Camera-type eye (tissue), 1 donor: Measurements from ENCODE around the genes AAR2 and TGIF2.

GRCh38 chr20:36236234-36237408 lies at the start of gene AAR2:
Gene AAR2 (plus strand): TSS chr20:36236478.
- RAMPAGE, long total RNA, result no peak

DNA sequence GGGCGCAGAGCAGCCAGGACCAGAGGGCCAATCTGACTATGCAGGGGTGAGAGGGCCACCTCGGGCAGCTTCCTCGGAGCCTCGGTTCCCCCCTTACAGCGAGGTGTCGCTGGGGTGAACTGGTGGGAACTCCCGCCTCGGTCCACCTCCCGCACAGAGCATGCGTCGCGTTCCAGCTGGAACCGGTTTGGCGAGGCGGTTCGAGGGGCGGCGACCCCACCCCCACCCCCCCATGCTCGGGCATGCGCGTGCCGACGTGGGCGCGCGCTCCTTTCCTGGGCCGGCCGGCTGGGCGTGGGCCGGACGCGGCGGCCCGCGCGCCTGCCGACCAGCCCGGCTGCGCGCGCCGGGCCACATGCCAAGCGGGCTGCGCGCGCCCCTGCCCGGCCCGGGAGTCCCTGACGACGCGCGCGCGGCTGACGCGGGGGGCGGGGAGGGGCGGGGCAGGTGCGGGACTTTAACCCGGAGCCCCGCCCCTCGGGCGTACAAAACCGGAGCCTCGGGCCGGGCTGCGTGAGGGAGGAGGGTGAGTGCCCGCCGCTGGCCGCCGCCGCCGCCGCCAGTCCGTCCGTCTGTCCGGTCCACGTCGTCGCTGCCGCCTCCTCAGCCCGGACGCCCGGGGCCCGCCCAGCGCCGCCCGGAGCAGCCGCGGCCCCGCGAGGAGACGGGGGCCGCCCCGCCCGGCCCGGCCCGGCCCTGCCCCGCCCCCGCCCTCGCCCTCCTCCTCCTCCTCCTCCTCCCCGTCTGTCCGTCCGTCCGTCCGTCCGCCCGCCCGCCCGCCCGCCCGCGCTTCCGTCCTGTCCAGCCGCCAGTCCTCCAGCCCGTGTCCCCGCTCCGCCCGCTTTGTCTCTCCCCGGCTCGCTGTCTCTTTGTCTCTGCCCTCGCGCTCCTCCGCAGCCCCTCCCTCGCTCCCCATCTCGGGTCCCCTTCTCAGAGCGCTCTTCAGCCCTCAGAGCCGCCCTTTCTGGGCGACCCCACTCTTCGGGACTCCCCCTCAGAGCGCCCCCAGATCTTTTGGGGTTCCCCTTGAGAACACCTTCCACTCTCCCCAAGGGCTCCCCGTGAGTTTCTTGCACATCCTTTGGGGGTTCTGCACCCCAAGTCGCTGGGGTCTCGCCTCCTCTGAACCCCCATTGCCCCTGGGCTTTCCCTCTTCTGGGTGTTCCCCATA lies 79.9 kb upstream of the MYL9 start:
- RAMPAGE, long total RNA, result no peak

DNA sequence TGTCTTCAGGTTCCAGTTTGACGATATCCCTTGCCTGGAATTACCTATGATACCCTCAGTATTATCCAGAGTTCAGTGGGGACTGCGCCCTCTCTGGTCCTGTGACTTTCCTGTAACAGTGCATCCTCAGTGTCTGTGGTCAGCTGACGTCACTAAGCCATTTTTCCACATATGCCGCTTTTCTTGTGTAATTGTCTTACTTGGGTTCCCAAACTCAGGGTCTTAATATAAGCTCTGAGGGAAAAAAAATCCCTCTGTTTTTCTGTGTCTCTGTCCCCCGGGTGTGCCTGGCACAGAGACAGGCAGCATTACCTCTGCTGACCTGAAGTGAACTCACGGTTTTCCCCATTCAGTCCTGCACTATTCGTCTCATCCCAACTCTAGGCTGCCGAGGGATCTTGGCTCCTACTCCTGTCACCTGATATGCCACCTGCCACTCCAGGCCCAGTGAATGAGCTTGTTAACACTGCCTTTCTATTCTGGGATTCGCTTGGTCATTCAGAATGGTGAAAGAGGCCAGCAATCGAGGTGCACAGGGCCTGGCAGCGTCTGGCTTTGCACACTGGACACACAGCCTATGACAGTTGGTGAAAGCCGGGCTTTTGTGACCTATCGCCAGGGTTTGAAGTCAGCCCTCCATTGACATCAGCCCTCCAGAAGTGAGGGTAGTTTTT lies 59.4 kb upstream of the MYL9 start:
- RAMPAGE, long total RNA, result no peak

GRCh38 chr20:36498468-36499856 lies 42.4 kb upstream of the MYL9 start:
- RAMPAGE, long total RNA, result no peak

DNA sequence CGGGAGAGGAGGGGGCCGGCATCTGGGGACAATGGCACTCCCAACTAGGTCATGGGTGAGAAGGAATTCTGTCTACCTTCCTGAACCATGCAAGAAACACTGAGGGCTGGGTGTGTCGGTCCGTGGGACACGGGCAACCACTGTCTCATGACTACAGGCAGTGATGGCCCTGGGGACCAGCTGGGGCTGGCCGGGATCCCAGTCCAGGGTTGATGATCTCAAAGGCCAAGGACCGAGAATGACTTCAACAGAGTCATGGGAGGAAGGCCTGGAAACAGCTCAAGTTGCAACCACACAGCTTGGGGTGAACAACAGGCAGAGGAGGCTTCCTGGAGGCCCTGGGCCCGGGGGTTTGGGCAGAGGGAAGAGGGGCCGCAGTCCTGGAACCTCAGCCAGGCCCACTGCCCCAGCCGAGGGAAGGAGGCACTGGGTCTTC lies 1.8 kb downstream of the MYL9 start:
- RAMPAGE, long total RNA, result no peak

GRCh38 chr20:36573139-36573960 lies at the start of gene TGIF2:
Gene TGIF2 (plus strand): TSS chr20:36573597.
- RAMPAGE, long total RNA, result start-site peak on the plus strand at chr20:36573450-36573493, 11 reads; start-site peak on the plus strand at chr20:36573556-36573616, 13 reads

- RAMPAGE, long total RNA, result no peak
Measured at GRCh38 chr20:36651652-36652273, 5.8 kb upstream of the SLA2 start.

DNA sequence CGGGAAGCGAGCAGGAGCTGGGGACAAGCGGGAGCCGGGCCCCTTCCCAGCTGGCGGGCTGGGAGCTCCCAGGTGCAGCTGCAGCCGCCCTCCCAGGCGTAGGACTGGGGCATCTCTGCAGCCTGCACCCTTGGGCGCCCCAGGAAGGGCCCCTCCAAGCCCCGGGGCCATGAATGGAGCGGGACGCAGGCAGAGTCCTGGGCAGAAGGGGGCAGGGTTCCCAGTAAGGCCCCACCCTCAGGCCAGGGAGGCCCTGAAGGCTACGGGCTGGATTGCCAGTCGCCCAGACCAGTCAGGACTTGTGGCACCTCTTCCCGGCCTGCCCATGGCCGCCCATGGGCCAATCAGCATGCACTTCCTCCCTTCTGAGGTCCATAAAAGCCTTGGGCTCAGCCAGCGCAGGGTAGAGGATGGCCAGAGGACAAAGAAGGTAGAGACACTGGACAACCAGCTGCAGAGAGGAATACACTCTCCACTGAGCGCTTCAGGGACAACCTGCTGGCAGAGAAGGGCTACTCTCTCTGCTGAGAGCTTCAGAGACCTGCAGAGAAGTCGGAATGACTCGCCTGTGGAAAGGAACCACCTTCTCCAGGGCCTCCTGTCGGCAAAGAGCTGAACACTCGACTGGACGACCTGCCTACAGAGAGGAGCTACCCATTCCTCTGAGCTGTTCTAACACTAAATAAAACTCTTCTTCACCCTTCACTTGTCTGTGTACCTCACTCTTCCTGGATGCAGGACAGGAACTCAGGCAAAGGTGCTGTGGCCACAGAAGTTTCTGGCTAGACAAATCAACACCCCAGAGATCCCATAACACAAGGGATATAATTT lies 31.3 kb upstream of the SLA2 start:
- RAMPAGE, long total RNA, result no peak

GRCh38 chr20:36813831-36814204 lies 40.3 kb upstream of the DSN1 start:
- RAMPAGE, long total RNA, result no peak

DNA sequence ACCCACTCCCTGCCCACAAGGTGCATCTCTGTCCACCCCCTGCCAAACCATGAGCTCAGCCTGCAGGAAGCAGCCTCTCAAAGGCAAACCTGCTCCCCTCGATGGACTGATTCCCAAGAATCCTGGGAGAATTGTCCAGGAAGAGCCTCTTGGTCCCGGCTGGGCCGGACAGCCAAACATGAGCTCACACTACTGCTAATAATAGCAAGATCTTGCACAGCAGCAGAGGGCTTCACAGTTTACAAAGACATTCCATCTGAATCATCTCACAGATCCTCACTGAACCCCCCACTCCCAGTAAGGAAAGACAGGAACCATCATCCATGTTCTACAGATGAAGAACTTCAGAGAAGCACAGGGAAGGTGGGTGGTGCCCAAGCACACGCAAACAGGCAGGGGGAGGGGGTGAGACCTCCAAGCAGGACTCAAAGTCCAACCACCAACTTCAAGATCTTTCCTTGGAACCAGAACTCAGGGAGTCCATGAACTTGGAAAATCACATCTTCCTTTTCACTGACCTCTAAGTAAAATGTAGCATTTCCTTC lies 15.0 kb downstream of the SOGA1 start:
- RAMPAGE, long total RNA, result no peak

DNA sequence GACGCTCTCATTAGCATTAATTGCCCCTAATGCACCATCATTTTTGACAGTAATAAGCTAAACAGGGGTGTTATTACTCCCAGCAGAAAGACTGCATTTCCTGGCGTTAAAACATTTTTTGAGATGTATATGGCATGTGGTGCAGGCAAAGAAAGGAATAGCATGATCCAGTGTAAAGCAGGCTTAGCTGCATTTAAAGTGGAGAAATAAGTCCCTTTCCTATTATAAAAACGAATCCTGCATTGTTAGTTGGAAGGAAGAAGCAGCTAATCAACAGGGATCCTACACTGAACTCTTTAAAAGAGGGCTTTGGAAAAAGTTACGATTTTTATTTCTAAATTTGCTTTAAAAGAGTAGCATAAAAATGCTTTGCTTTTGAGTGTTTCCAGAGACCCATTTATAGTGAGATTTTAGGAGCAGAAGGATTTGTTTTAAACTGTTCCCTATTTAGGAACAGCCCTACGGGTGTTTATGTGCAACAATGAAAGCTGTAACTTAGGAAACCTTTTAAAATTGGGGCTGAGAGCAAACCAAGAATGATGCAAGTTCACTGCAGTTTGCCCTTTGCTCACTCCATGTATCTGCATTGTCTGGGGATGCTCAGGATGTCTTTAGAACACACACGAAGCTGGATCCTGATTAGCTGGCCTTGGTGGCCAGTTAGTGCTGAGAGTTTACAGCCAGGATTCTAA lies 41.0 kb downstream of the GHRH start:
- RAMPAGE, long total RNA, result no peak

GRCh38 chr20:37406173-37407113 lies 60.5 kb downstream of the SRC start:
- RAMPAGE, long total RNA, result no peak

GRCh38 chr20:38065543-38066500 lies 32.3 kb downstream of the RPRD1B start:
- RAMPAGE, long total RNA, result no peak

DNA sequence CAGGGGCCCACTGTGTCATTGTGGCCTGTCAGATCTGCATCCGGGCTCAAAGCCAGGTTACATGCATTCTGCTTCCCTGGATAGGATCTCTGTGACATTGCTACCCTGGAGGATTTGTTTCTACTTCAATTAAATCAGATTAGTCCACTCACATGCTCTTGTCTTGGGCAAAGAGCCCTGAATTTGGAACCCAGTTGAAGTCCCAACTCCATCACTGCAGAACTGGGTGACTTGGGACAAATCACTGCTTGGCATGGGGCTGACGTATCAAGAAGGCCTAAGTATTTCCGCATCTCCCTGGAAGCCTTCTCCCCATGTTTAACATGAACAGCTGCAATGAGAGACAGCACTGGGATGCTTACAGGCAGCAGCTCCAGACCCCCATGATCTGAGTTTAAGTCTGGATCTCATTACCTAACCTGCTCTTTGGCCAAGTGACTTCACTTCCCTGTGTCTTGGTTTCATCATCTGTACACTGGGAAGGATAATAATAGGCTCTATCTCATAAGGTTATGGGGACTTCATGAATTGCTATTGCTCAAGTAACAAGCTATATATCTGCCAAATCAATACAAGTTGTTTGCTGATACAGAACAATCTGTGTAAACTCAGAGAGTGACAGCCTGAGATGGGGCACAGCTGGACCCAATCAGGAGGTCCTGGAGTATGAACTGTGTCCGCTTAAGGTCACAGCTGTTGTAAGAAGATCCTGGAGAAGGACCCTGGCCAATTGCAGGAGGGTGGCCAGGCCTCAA lies 56.1 kb downstream of the TGM2 start:
- RAMPAGE, long total RNA, result no peak

- RAMPAGE, long total RNA, result no peak
Measured at GRCh38 chr20:38126943-38127914, 37.8 kb downstream of the TGM2 start.

DNA sequence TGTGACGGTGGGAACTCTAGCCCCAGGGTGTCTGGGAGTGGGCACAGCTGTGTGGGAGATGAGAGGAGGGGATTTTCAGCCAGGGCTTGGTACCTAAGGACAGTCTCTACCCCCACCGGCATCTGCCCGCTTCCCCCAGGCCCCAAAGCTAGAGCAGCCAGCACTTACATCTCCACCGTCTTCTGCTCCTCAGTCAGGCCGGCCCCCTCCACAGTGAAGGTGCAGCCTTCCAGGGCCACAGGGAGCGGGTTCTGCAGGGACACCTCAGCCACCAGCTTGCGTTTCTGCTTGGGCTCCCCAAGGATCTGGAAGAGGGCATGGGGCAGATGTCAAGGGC lies 34.2 kb downstream of the TGM2 start:
- RAMPAGE, long total RNA, result no peak

DNA sequence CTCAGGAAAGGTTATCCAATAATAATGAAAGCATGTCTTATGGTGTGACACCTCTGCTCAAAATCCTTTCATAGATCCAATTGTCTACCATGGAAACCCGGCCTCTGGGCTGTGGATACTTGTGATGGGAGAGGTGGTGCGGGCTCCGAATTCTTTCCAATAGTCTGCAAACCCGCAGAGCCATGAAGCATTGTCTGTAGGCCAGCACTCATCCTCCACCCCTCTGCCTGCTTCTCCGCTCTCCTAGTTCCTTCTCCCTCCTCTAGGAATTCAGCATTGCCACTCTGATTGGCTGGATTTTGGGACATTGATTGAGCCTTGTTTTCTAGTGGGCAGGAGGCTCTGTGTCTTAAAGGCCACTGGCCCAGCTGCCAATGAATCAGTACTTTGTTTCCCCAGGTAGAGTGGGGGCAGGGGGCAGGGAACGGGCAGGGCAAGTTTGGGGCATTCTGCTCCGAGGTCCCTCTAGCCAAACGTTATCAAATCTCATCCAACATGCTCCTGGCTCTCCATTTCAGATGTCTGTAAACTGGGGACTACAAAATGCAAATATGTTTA lies 10.6 kb upstream of the BPI start:
- RAMPAGE, long total RNA, result no peak

DNA sequence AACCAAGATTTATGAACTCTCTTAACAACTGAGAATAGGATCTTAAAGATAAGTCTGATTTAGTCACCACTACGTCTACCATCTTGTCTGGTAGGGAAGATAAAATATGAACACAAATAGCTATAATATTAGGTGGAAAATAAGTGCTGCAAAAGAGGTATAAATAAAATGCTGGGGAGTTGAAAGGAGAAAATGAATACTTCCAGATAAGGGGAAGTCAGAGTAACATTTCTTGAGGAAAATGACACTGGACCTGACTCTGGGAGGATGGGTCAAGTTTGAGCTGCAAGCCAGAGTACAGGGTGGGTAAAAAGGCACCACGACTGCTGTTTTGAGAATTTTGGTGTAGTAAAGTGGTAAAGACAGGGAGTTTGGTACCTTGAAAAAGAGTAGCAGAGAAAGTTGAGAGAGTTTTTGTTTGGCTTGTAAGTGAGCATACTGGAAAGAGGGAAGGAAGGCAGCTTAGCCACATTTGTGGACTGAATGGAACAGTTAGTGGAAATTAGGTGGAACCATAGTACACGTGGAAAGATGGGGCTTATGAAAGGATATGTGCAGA lies 39.3 kb upstream of the ADIG start:
- RAMPAGE, long total RNA, result no peak

GRCh38 chr20:38559453-38559815 lies 21.6 kb upstream of the ADIG start:
- RAMPAGE, long total RNA, result no peak

GRCh38 chr20:38599421-38599996 lies 18.5 kb downstream of the ADIG start:
- RAMPAGE, long total RNA, result no peak